Kidney epithelial cell (primary cell): ENCODE measurements around the gene SLC19A1.

DNA sequence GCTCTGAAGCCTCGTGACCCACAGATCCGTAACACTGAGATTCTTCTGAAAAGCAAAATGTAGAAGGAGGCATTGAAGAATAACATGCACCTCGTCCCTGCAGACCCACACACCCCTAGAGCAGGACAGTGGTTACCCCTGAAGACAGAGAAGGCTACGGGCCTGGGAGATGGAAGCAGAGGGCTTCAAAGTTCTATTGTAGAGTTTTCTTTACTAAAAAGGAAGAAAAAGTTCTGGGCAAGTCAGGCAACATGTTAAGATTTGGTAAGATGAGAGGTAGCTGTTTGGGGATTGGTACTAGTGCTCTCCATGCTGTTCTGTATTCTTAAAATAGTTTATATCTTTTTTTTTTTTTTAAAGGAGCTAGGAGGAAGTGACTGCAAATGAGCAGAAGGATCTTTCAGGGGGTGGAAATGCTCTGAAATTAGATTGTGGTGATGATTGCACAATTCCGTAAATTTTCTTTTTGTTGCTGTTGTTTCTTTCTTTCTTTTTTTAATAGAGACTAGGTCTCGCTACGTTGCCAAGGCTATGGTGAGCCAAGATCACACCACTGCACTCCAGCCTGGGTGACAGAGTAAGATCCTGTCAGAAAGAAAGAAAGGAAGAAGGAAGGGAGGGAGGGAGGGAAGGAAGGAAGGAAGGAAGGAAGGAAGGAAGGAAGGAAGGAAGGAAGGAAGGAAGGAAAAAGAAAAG lies 4.2 kb upstream of the ITGB2 start:
- RAMPAGE, long total RNA: no peak
- RRBS: no CpG with 5 or more reads among the region's 7 CpGs

DNA sequence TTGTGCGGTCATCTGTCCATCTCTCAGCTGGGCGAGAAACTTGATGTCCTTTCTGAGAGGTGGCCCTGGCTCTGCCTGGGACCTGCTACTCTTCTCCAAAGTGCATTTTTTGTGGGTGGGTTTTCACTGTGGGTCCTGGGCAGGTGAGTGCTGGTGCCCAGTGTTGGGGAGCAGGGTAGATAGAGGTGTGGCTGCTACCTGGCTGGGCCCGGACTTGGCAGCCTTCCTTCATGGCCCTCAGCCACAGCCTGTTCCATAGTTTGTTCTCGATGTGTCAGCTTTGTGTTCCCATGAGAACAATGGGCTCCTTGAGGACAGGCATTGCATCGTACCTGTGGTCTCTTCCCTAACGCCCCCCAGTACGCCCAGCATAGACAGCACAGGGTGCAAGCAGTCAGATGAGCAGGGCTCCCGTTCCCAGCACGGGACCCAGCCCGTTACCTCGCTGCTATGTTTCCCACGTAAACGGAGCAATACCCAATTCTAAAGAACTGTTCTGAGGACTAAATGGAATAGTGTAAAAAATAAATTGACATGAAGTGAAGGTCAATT lies 900 bp upstream of the SLX9 start:
- RAMPAGE, long total RNA: no peak
- RRBS: no CpG with 5 or more reads among the region's 13 CpGs

GRCh38 chr21:44941510-44941981 lies 1.7 kb downstream of the SLX9 start:
- RAMPAGE, long total RNA: no peak
- RRBS: no CpG with 5 or more reads among the region's 9 CpGs

- RAMPAGE, long total RNA: no peak
- RRBS: no CpG with 5 or more reads among the region's 12 CpGs
These were observed 29.5 kb downstream of the SLX9 start for GRCh38 chr21:44969314-44969751.

- RAMPAGE, long total RNA: no peak
- RRBS: no CpG with 5 or more reads among the region's 27 CpGs
These were observed 24.1 kb upstream of the ADARB1 start for GRCh38 chr21:45050023-45051023.

DNA sequence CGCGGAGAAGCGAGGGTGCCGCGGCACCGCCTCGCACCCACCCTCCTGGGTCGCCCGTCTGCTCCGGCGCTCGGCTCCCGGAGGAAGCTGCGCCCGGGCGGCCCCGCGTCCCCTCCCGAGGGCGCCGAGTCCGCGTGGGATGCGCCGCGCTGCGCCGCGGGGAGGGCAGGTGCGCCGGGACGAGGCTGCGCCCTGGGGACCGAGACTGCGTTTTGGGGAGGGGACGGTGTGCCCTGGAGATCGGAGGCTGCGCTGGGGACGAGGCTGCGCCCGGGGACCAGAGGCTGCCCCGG lies 496 bp downstream of the ADARB1 start:
- RAMPAGE, long total RNA: no peak
- RRBS: under 1% methylated on average over 31 of the region's 42 CpGs

DNA sequence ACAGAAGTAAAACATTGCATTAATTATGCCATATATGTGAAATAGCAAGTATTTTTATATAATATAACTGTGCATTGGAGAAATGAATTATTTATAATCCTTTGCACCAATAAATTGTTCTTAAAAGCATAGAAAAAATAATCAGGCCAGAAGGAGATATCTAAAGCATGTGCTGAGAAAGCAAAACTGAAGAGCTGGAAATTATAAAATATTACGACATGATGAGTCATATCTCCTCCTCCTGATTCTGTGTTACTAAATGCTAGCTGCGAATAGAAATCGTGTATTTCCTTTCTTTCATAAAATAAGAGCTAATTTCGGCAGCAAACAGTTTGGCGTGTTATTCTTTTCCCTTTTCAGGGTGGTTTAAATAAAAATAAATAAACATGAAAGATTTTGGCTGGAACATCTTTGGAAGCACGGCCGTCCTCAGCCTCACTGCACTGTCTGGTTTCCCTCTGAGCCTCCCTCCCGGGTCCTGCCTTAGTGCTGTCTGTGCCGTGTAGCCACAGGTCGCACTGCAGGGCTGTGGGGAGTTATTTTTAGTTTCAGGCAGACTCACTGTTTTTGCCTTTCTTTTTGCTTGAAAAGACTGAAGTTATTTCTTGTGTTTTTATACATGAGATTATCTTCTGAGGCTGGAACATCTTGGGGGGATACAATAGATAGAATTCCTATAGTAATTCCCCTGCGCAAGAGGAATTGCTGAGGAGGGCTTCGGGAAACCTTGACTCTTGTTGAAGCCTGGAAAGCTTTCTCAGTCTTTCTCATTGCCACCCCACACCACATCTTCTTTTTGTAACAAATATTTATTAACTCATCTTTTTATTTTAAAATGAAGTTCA lies 56.1 kb downstream of the ADARB1 start:
- RAMPAGE, long total RNA: no peak
- RRBS: no CpG with 5 or more reads among the region's 12 CpGs

DNA sequence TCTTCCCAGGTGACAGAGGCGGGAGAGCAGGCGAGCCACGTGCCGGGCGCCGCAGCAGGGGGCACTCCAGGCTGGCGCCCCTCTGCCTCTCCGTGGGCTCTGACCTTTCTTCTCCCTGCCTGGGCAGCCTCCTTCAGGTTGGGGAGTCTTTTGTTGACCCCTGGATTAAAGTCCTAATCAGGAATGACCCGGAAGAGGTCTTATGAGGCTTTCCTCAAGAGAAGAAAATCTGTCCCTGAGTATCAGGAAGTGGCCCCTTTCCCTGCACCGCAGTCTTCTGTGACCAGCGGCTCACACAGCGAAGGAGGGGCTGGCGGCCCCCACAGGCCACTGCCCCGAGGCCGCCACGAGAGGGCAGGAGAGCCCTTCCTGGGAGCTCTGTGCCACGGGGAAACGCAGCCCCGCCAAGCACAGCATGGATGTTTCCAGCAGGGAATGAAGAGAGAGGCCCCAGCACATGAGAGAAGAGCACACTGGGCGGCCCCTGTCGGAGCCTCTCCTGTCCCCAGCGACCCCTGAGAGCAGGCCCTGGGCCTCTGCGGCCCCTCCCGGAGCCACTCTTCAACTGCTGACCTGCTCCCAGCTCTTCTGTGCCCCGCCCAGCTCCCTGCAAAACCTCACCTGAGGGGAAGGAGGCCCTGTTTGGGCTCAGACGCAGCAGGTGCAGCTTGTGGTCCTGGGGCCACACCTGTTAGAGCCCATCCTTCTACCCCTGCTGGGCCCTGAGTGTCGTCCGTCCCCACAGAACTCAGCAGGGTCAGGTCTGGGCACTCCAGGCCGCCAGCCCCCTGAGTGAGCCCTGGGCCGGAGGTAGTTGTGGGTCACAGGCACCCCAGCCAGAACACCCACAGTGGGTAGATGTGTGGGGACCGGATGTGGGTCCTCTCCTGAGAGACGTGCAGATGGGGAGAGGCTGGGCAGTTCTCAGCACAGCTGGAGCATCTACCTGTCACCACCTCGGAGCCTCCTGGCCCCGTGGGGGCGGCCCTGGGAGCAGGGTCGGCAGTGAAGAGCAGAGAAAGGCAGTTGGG lies 4.9 kb upstream of the POFUT2 start:
- RAMPAGE, long total RNA: no peak
- RRBS: 54% methylated on average over 6 of the region's 36 CpGs

- RAMPAGE, long total RNA: no peak
- RRBS: no CpG with 5 or more reads among the region's 17 CpGs
These were observed 46.0 kb upstream of the POFUT2 start for GRCh38 chr21:45333644-45334177.

GRCh38 chr21:45361325-45361729 lies 43.6 kb upstream of the COL18A1 start:
- RAMPAGE, long total RNA: no peak
- RRBS: no CpG with 5 or more reads among the region's 9 CpGs

DNA sequence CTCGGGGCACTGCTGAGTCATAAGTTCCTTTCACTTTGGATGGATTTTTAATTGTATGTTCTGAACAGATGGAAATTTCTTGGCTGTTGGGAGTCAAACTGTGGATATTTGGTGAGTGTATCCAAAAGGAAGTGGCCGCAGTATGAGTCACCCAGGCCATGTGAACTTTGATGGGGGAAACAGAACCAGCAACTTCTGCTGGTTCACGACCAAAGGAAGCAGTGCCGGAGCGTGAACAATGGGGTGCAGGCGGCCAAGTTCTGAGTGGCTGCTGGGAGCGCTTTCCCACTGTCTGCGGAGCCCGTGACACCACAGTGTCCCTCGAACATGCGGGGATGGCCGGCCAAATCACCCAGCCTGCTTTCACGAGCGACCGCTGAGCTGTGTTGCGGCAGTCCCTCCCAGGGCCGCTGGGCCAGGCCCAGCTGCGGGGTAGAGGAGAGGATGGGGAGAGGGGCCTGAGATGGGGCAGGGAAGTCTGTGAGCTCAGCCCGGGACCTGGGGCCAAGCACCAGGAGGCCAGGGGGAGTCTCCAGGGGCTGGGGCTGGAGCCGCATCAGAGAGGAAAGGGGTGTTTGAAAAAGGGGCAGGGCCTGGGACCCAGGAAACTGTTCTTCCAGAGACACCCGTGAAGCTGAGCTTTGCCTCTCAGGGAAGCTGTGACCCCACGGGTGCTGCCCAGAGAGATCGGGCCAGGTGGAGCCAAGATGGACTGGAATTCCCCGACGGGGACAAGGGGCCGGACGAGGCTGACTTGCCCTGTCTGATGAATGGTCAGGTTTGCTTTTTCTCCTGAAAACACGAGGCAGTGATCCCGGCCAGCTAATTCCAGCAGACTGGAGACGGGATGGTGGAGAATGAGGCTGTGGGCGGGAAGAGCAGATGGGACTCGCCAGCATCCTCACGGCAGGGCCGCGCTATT lies 40.6 kb upstream of the COL18A1 start:
- RAMPAGE, long total RNA: no peak
- RRBS: 14% methylated on average over 4 of the region's 35 CpGs

DNA sequence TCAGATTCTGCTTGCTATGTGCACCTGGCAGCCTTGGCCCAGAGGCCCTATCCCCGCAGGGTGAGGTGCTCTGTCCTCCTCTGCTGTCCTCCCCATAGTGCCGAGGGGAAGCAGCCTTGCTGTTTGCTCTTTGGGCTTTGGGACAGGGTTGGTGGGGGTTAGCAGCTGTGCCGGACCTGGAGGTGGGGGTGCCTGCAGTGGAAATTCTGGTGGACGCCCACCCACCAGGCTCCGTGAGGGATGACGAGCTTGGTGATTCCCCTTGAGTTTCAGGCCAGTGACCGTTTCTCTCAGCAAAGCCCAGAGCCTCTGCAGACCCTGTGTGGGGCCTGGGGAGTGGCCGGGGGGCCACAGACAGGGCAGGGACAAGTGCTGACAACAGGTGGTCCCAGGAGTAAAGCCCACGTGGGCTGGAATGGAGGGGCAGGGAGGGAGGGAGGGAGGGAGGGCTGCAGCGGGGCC lies 52.7 kb downstream of the COL18A1 start:
- RAMPAGE, long total RNA: no peak
- RRBS: no CpG with 5 or more reads among the region's 10 CpGs

GRCh38 chr21:45470841-45472120 lies 66.3 kb downstream of the COL18A1 start:
- RAMPAGE, long total RNA: no peak
- RRBS: 56% methylated on average over 8 of the region's 53 CpGs

DNA sequence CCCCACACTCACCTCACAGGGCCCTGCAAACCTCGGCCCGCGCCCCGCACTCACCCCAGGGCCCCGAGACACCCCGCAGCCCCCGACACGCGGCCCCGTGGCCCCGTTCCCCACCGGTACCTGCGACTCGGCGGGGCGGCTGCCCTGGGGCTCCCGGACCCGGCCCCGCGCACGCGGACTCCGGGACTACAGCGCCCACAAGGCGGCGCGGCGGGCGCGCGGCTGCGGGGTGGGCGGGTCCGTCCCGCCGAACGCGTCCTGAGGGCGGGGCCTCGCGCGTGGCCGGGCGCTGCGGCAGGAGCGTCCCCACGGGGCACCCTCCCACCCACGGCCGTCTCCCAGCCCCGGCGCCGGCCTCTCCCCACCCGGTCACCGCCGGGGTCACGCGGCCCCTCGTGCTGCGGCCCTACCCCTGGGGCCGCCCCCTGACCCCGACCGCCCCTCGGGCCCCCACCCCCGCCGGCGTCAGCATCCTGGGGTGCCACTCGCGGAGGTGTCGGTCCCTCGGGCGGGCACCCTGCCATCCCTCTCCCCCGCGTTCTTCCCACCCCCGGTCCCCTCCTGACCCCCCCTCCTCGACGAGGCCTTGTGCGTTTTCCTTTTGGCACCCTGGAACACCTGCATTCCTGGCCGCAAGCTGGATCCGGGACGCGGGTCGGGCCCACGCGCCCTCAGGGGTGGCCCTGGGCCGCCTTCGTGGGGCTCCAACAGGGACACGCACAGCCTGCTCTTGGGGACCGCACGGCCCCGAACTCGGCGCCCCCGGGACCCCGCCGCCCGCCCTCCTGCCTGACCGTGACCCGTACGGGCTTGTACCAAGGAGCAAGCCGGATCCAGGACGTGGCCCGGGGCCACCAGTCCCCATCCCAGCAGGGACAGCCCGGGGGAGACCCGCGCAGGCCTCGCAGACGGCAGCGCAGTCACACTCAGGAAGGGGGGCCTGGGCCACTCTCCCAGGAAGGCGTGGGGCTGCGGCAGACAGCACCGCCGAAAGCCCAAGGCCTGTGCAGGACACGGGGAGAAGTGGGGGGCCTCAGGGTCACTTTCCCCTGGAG lies at the start of gene SLC19A1:
SLC19A1 (minus strand) TSS at position 193 of the 1,055 bp plus-strand sequence.
- RAMPAGE, long total RNA: start-site peak on the minus strand centred at position 164 of the sequence, 54 bp wide, 24 and 100 reads in 2 replicates
- RRBS: 8% methylated on average over 49 of the region's 113 CpGs

DNA sequence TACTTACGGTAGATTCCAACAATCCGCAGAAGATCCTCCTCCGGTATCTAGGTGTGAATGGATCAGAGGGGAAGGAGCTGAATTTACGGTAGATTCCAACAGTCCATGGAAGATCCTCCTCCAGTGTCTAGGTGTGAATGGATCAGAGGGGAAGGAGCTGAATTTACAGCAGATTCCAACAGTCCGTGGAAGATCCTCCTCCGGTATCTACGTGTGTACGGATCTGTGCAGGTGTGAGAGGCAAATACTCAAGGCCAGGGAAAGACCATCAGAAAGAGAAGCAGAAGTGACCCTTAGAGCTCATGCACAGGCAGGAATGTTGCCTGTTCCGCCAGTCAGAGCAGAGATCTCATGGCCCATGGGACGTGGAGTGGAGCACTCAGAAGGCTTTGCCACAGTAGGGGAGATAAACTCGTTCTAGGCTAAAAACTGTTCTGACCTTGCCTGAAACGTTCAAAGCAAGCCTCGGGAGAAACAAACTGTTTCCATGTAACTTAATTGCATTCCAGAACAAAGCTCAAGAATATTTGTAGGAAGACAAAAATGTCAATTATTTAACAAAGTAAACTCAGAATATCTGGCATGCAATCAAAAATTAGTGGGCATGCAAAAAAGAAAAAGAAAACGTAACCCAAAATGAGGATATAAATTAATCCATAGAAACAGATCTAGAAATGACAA lies 20.6 kb upstream of the SLC19A1 start:
- RAMPAGE, long total RNA: no peak
- RRBS: no CpG with 5 or more reads among the region's 14 CpGs

GRCh38 chr21:45822259-45822791 lies 159.2 kb upstream of the COL6A1 start:
- RAMPAGE, long total RNA: no peak
- RRBS: no CpG with 5 or more reads among the region's 9 CpGs

DNA sequence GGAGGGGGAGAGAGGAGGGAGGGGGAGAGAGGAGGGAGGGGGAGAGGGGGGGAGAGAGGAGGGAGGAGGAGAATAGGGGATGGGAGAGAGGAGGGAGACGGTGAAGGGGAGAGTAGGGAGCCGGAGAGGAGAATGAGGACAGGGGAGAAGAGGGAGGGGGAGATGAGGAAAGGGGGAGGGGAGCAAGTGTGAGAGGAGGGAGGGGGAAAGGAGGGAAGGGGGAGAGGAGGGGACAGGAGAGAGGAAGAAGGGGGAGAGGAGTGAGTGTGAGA lies 3.8 kb upstream of the COL6A1 start:
- RAMPAGE, long total RNA: no peak
- RRBS: no CpG with 5 or more reads among the region's 2 CpGs

GRCh38 chr21:46056406-46057319 lies 41.2 kb upstream of the COL6A2 start:
- RAMPAGE, long total RNA: no peak
- RRBS: no CpG with 5 or more reads among the region's 47 CpGs

GRCh38 chr21:46126257-46126980 lies 28.5 kb downstream of the COL6A2 start:
- RAMPAGE, long total RNA: no peak
- RRBS: no CpG with 5 or more reads among the region's 26 CpGs

GRCh38 chr21:46155809-46156213 lies 432 bp upstream of the FTCD start:
- RAMPAGE, long total RNA: no peak
- RRBS: no CpG with 5 or more reads among the region's 16 CpGs